LHCN-M2 (cell line): ENCODE measurements around a stretch of chr18.

DNA sequence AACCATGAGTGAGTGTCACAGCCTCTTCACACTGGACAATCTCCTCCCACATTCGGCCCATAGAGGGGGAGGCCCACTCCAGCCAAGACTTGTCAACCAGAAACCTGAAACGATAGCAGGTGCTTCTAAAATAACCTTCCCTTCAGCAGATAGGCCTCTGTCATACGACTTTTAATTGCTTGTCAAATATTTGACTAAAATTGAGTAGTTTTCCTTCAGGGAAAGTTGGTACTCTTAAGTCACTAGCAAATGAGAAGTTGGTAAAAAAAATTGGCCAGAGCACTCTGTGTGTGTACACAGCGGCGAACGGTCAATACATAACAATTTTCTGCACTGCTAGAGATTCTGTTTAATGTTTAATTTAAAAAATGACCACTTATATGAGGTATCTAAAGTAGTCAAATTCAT is 110.2 kb downstream of the VAPA start:
- RAMPAGE, long total RNA = no peak

DNA sequence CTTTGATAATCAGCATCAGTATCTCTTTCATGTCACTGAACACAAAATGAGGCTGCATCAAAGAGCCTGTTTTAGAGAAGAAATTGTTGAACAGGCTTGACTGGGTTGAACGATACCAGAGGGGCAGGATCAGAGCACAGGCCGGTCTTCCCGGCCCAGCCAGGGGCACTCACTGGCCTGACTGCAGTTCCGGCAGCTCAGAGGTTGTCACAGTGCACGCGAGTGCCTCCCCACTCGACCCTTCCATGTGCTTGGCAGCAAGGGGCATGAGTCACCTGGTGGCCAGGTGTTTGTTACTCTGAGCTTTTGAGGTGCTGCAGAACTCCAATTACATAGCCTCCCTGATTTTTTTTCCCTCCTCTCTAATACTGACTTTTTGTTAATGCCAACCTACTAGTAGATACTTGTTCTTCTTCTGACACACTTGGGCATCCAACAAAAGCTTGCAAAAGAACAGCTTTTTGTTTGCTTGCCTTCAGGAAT is 121.6 kb downstream of the VAPA start:
- RAMPAGE, long total RNA = no peak

- RAMPAGE, long total RNA = no peak
Measured at GRCh38 chr18:10113727-10114171, 199.9 kb downstream of the VAPA start.

GRCh38 chr18:10213536-10213826 is 241.0 kb upstream of the APCDD1 start:
- RAMPAGE, long total RNA = no peak

DNA sequence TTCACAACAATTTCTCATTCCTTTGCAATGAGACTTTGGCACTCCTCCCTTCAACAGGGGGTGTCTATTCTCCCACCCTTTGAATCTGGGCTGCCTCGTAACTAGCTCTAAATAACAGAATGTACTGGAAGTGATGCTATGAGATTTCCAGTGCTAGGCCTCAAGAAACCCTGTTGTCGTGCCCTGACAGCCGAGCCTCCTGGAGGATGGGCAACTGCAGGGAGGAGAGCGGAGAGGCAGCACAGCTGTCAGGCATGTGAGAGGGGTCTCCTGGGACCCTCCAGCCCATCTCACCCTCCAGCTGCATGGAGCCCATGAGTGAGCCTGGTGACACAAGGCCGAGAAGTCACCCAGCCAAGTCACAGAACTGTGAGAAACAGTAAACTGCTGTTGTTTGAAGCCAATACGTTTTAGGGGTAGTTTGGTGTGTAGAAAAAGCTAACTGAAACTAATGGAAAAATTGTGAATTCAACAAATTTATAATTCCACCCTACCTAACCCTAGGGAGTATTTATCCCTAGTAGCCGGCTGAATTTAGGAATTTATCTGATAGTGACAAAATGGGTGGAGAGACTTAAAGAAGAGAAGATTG is 103.0 kb upstream of the APCDD1 start:
- RAMPAGE, long total RNA = no peak

GRCh38 chr18:10354075-10354520 is 100.3 kb upstream of the APCDD1 start:
- RAMPAGE, long total RNA = no peak

DNA sequence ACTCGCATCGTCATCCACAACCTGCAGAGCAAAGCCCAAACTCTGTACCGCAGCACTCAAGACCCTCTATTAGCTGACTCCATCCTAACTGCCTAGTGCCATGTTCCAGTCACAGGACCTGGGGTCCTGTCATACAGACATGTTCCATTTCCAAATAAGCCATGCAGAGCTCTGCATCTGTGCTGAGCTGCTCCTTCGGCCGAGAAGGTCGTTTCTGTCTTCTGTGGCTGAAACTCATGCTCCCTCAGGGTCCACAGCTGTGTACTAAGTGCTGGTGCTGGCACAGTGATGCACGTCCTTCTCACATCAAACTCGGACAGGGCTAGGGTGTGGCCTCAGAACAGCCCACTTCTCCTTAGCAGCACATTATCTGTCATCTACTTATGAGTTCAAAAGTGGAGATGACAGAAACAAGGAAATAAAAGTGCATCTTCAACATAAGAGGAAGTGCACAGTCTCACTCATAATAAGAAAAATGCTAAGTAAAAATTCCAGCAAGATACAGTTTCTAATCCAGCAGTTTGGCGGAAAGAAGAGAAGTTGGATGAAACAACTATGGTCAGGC is 53.9 kb upstream of the APCDD1 start:
- RAMPAGE, long total RNA = no peak

DNA sequence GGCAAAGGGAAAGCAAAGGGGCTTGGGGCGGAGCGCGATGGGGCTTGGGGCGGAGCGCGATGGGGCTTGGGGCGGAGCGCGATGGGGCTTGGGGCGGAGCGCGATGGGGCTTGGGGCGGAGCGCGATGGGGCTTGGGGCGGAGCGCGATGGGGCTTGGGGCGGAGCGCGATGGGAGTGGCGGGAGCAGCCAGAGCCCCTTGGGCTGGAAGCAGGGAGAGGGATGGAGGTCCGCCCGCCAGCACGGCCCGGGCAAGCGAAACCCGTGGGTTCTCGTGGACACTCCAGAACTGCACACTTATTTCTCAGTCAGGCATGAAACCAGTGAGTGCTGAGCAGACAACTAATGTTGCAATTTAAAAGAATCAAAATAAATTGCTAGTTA is 81.7 kb downstream of the NAPG start:
- RAMPAGE, long total RNA = no peak

- RAMPAGE, long total RNA = no peak
Measured at GRCh38 chr18:10926880-10927349, 222.5 kb downstream of the PIEZO2 start.

GRCh38 chr18:11119962-11120420 is 29.4 kb downstream of the PIEZO2 start:
- RAMPAGE, long total RNA = no peak

GRCh38 chr18:11751278-11751721 is 62.2 kb downstream of the GNAL start:
- RAMPAGE, long total RNA = no peak

- RAMPAGE, long total RNA = no peak
Measured at GRCh38 chr18:11826221-11826541, 25.0 kb upstream of the CHMP1B start.

DNA sequence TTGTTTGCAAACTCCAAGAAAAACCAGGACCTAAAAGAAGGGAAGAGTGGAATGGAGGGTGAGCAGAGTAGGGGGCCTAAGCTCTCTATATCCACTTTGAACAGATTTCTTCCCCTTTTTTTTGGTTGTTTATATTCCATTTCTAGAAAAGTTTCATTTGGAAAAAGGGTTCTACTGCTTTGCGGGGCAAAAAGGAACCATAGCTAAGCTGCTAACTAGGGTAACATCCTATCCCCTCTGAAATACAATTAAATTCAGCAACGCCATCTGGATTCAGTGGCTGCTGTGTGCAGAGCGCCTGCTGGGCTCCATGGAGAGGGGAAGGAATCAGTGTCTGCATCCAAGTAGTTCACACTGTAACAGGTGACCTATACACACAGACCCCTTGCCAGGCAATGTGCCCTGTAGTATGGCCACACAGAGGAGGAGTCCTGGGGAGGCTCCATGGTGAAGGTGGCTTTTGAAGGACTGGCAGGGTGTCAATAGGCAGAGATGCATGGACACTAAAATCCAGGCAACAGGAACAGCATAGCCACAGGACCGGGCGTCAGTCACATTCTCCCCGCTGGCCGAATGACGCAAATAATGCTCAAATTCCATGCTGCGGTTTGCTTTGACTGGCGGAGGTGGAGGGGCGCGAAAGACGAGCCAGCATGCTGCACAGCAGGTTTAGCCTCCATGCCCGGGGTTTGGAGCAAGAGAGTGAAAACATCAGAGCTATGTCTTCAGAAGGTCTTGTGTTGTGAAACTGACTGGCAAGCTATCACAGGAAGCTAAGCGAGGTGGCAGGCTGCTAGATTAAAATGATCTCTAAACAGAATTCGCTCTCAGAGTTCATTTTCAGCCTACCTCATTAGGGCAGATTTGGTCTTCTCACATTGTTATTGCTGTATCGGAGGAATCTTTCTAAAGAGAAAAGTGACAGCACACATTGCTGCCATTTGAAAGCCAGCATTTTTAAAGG is 1.4 kb upstream of the CHMP1B start:
- RAMPAGE, long total RNA = no peak

DNA sequence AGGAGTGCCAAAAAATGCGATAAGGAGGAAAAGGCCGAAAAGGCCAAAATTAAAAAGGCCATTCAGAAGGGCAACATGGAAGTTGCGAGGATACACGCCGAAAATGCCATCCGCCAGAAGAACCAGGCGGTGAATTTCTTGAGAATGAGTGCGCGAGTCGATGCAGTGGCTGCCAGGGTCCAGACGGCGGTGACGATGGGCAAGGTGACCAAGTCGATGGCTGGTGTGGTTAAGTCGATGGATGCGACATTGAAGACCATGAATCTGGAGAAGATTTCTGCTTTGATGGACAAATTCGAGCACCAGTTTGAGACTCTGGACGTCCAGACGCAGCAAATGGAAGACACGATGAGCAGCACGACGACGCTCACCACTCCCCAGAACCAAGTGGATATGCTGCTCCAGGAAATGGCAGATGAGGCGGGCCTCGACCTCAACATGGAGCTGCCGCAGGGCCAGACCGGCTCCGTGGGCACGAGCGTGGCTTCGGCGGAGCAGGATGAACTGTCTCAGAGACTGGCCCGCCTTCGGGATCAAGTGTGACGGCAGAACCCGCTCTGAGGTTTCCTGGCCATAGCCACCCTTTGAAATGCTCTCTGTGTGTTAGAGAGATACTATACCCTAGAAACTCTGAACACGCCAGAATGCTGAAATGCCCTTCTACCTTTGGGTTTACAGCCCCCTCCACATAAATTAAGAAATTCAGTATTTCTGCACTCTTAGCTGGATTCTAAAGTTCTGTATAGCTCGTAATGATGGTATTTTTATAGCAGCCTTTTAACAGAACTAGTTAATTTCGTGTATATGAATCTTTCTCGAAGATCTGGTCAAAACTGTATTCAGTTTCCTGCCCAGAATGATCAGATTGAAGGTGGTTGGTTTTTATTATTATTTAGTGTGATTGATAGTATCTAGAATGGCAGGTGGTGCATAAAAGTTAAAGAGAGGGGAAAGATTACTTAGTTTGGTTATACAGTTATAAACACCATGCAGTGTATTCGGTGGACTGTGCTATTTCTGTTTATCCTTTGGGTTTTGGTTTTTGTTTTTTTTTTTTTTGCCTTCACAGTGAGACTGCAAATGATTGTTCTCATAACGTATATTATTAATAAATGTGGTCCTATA is 718 bp downstream of the CHMP1B start:
- RAMPAGE, long total RNA = no peak

DNA sequence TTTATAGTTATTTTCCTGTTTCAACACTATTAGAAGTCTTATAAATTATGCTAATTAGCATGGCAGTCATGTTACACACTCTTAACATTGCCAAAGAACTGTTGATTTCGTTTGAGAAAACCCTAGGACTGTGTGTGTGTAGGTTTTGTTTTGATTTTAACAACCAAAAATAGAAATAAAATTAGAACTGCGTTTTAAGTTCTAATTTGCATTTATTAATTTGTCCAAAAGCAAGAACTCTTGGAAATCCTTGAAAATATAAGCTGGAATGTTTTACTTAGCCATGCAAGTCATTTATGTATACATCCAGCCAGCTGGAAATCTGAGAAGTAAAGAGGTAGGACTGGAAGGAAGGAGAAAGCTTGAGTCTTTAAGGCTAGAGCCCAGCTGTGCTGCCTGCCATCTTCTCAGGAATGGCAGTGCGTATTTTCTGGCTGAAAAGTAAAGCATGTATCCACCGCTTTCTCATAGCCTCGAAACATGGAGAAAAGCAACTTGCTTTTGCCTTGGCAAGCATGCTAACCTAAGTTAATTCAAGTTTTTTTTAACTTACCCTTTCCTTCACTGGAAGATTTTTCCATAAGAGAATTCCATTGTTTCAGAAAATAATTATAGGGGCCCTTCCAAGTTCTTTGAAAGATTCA is 1.8 kb downstream of the CHMP1B start:
- RAMPAGE, long total RNA = no peak

DNA sequence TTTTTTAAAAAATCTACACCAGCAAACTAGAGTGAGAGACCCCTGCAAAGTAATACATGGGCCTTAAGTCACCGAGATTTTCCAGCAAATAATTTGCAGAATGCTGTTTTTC is 256 bp downstream of the MPPE1 start:
- RAMPAGE, long total RNA = no peak

DNA sequence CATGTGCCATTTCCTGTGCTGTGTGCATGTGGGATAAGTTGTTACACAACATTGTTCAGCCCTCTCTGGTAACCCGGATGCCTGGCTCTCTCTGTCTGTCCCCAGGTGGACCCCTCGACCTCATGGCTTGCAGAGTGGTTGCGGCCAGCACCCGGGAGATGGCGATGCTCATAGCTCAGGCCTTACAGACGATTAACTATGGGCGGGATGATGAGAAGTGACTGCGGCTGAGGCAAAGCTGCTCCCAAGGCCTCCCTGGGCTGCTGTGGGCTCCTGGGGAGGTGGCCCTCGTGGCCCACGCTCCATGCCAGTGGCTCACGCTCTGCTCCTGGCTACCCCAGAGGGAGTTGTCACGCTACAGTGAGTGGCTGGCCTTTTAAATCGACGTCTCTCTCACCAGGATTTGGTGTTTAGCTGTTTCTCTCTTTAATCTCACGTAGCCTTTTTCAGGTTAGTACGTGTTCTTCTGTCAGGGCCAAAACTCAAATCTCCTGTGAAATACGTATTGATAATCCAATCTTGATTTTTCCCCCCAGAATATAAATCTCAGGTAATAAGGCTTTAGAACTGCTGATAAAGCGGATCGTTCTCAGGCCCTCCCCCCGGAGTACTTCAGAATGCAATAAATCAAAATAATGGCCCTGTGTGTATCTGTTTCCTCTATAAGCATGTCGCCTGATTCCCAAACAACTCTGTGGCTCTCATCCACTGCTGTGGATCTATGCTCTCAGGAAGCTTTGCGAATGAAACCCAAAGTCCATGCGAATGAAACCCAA is 49.1 kb downstream of the IMPA2 start:
- RAMPAGE, long total RNA = no peak

GRCh38 chr18:12059410-12060200 is 34.0 kb upstream of the ANKRD62 start:
- RAMPAGE, long total RNA = no peak

GRCh38 chr18:12068067-12068739 is 25.4 kb upstream of the ANKRD62 start:
- RAMPAGE, long total RNA = no peak

DNA sequence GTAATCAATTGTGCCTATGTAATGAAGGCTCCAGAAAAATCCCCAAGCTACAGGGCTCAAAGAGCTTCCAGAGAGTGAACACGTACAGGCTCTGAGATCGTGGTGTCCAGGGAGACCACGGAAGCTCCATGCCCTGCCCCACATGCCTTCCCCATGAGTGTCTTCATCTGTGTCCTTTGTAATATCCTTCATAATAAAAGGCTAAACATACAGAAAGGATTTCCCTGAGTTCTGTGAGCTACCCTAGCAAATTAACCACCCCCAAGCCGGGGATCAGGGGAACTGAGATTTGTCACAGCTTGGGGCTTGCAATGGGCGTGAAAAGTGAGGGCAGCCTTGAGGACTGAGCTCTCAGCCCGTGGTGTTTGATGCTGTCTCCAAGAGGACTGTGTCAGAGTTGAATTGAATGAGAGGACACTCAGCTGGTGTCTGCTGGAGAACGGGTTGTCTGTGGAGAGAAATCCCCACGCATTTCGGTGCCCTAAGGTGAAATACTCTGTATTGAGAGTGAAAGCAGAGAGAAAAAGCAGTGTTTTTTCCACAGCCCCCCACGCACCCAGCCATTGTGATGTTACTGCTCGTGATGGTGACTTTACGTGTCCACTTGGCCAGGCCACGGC is 25.4 kb upstream of the TUBB6 start:
- RAMPAGE, long total RNA = no peak